NCI-H460 (cell line): Measurements from ENCODE around the genes ALPG and TIGD1.

DNA sequence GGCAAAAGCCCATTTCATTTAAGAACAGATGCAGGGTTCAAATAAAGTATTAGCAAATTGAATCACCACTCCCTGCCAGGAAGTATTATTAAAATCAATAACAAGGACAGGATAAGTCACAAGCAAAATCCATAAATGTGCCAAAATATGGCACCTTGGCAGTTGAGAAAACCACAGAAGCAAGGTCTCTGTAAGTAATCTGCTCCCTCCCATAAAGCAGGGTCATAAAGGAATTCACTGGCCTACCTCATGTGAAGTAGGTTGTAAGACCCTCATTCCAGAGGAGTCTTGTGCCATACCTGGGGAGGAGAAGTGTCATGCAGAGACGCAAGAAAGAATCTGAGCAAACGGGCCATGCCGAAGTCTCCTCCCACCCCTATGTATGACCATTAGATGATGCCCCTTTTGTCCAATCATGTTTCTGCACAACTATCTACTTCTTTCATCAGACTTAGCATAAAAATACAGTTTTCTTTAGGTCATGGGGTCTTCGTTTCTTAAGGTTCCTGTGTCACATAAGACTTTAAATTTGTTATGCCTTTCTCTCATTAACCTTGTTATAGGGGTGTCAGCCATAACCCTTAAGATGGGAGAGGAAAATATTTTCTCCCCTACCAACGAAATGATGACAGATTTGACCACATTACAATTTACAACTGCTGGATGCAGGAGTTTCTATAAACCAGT, 14.6 kb downstream of the NMUR1 start:
RAMPAGE:
- cytosol, long total RNA: no peak
- long total RNA: no peak
- nucleus, long total RNA: no peak

DNA sequence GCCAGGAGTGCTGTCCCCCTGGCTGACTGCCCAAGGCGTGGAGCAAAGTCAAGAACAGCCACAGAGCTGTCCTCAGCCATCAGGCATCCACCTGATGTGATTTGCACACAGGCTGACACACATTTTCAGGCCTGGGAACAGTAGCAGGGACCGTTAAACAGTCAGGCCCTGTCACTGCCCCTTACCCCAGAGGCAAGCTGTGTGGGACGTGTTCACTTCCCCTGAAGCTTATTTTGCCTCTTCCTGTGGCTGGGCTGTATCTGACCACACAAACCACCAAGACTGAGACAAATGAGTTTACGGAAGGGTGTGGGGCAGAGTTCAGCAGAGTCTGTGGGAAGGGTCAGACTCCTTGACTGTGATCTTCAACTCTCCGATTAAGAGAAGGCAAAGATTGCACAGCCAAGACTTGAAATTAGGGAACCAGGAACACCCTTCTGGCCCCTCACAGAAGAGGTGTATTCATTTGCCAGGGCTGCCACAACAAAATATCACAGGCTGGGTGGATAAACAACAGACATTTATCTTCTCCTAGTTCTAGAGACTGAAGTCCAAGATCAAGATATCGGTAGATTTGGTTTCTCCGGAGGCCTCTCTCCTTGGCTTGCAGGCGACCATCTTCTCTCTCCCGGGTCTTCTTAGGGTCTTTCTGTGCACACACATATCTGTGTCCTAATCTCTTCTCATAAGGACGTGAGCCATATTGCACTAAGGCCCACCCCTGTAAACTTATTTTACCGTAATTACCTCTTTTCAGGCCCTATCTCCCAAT, 15.4 kb upstream of the NMUR1 start:
RAMPAGE:
- cytosol, long total RNA: no peak
- long total RNA: no peak
- nucleus, long total RNA: no peak

GRCh38 chr2:231611349-231611674, 18.6 kb downstream of the TEX44 start:
RAMPAGE:
- cytosol, long total RNA: no peak
- long total RNA: no peak
- nucleus, long total RNA: no peak

RAMPAGE:
- cytosol, long total RNA: no peak
- long total RNA: no peak
- nucleus, long total RNA: no peak
These were observed 19.4 kb downstream of the TEX44 start for GRCh38 chr2:231611675-231612755.

DNA sequence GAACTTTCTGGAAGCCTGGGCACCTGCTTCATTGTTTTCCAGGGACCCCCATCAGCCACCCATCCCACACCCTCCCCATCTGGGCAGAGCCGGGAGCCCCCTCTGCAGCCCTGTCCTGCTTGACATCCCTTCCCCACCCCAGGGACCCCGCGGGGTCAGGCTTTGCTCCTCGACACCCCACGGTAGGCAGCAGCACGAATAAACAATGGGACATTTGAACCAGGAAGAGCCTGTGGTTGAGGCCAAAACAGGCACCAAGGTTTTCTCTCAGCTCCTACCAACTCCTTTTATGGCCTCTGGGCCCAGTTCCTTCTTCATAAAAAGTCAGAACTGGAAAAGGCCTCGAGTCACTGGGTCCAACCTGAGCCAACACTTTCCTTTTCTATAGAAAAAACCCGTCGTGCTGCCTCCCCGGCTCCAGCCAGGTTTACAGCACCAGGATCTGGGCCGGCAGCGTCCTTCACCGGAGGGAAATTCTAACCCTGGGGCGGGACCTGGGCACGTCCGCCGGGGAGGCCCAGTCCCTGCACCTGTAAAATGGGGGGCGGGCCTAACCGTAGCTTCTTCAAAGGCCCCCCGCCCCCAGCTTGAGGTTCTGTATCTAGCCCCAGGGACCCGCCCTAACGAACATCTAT, 20.7 kb downstream of the TEX44 start:
RAMPAGE:
- cytosol, long total RNA: no peak
- long total RNA: no peak
- nucleus, long total RNA: no peak

DNA sequence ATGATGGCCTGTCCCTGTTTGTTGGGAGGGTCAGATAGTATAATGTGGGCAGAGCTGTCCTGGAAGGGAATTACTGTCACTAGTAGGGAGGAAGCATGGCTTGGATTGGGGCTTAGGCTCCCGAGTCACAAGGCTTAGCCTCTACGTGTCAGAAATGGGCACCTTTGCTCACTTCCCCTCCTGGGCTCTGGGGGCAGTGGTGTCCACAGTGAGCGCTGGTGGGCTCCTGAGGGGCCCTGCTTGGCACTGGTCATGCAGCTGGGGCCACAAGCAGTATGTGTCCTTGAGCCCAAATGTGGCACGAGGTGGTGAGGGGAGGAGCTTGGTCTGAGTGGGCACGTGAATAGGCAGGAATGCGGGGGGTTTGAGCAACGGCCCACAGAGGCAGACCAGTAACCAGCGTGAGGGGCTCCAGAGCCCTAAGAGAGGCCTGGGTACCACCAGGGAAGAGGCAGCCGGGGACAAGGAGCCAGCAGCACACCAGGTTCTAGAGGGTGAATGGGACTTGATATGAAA, 23.0 kb upstream of the PTMA start:
RAMPAGE:
- cytosol, long total RNA: no peak
- long total RNA: no peak
- nucleus, long total RNA: no peak

RAMPAGE:
- cytosol, long total RNA: no peak
- long total RNA: no peak
- nucleus, long total RNA: no peak
These were observed 20.9 kb upstream of the PTMA start for GRCh38 chr2:231687205-231688140.

DNA sequence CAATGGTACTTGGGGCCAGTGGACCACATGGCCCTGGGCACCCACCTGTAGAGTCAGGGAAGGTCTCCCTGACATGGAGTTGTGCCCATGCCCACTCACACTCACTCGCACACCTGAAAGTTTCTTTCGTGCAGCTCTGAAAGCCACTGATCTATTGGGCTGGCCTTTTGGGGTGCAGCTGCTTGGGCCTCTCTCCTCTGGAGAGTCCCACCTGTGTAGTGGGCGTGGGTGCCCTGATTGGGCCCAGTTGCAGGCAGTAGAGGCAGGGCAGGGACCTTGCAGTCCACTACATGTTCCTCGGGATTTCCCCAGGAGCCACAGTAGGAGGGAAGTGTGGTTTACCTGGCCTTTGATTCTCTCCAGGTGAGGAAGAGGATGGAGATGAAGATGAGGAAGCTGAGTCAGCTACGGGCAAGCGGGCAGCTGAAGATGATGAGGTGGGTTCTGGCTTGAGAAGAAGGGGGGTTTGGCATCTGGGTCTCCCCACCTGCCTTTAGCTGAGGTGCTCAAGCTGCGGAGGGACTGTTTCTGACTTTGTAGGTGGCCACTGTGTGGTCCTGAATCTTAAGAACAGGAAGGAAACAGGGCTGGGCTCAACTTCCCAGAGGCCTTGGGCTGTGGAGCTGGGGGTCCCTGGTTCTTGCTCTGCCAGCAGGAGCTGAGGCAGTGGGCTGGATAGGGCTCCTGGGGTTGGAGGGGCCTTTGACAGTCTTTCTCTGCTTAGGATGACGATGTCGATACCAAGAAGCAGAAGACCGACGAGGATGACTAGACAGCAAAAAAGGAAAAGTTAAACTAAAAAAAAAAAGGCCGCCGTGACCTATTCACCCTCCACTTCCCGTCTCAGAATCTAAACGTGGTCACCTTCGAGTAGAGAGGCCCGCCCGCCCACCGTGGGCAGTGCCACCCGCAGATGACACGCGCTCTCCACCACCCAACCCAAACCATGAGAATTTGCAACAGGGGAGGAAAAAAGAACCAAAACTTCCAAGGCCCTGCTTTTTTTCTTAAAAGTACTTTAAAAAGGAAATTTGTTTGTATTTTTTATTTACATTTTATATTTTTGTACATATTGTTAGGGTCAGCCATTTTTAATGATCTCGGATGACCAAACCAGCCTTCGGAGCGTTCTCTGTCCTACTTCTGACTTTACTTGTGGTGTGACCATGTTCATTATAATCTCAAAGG, 4.1 kb downstream of the PTMA start:
RAMPAGE:
- cytosol, long total RNA: no peak
- long total RNA: no peak
- nucleus, long total RNA: no peak

GRCh38 chr2:232015355-232016180, 54.1 kb downstream of the DIS3L2 start:
RAMPAGE:
- cytosol, long total RNA: no peak
- long total RNA: no peak
- nucleus, long total RNA: no peak

RAMPAGE:
- cytosol, long total RNA: no peak
- long total RNA: no peak
- nucleus, long total RNA: no peak
These were observed 77.4 kb upstream of the ALPP start for GRCh38 chr2:232301142-232301559.

DNA sequence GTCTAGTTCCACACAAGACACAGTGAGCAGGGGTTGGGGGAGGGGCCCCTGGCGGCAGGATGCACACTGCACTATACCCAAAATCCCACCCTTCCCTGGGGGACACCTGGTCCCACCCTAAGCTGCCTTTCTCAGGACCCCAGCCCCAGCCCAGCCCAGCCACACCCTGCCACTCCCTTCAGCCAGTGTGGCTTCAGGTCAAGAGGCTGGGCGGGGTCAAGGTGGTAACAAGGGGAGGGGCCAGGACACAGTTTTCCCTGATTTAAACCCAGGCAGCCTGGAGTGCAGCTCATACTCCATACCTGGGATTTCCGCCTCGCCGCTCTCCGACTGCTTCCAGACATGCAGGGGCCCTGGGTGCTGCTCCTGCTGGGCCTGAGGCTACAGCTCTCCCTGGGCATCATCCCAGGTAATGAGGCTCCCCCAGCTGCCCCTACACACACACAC, at the start of gene ALPG:
Gene ALPG, plus strand, starts transcription at position 292 of the 447 bp plus-strand sequence.
RAMPAGE:
- cytosol, long total RNA: no peak
- long total RNA: no peak
- nucleus, long total RNA: no peak

DNA sequence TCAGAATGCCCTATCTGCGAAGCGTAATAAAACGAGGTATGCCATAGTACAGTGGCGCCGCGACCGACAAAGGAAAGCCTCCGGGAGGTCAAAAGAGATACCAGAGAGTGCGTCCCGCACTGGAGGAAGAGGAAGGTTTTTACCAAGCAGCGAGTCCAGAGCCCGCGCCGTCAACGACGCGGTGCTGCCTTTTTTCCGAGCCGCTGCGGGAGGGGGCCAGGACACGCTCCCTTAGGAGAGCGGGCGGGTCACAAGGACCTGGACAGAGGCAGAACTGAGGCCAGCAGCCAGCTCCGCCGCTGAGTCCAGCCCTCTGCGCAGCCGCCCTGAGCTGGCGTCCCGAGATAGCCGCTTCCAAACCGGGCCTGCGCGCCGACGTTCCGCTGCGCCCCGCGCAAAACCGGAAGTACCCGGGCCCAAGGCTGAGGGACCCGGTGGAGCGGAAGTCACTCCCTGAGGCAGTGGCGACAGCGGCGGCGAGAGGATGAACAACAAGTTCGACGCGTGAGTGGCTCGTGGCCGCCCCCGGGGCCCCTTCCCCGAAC, at the start of gene TIGD1:
Gene TIGD1, minus strand, starts transcription at position 317 of the 545 bp plus-strand sequence.
RAMPAGE:
- cytosol, long total RNA: start-site peak on the plus strand centred at position 452 of the sequence, 50 bp wide, 1,522 and 1,853 reads in 2 replicates
- long total RNA: start-site peak on the plus strand centred at position 440 of the sequence, 62 bp wide, 402 and 1,681 reads in 2 replicates
- nucleus, long total RNA: start-site peak on the minus strand centred at position 317 of the sequence, 116 bp wide, 308 and 150 reads in 2 replicates; start-site peak on the plus strand centred at position 451 of the sequence, 52 bp wide, 1,288 and 372 reads in 2 replicates

DNA sequence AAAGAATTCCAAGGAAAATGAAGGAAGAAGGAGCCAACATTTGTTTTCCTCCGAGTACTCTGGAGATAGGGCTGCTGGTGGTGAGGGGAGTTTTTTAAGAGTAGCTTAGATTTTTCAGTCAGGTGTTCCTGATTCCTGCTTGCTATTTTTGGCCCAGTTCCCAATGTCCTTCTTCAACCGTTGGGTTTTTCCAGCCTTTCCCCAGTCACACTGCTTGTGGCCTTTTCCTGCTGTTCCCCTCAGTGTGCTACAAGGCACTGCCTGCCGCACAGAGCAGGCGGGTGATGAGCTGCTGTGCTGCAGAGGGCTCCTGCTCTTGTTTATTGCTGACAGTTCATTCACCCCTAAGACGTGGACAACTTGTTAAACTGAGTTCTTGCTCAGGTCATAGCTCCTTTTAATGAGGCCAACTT, 20.5 kb downstream of the EIF4E2 start:
RAMPAGE:
- cytosol, long total RNA: no peak
- long total RNA: no peak
- nucleus, long total RNA: no peak

GRCh38 chr2:232698511-232698883, 1.4 kb downstream of the GIGYF2 start:
RAMPAGE:
- cytosol, long total RNA: no peak
- long total RNA: no peak
- nucleus, long total RNA: no peak

DNA sequence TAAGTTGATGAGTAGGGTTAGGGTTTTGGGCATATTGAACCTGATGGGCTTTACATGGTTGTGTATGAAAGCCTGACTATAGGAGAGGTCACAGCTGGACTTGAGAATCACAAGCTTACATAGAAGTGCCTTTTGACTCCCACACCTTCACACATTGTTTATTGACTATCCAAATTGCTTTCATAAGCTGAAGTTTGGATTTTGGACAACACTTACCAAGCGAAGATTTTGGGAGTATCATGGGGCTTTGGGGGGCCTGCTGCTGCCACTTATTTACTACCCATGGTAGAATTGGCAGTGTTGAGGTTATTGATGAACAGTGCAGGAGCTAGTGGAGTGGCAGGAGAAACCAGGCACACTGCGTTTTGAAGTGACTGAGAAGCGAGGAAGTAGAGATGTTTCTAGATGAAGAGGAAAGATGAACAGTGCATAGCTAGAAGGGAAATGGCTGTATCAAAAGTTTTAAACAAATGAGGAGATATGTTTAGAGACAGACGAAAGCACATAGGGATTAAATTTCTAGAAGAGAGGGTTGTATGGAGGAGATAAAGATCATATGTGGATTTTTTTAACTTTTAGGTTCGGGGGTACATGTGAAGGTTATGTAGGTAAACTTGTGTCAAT, 33.4 kb downstream of the KCNJ13 start:
RAMPAGE:
- cytosol, long total RNA: no peak
- long total RNA: no peak
- nucleus, long total RNA: no peak

DNA sequence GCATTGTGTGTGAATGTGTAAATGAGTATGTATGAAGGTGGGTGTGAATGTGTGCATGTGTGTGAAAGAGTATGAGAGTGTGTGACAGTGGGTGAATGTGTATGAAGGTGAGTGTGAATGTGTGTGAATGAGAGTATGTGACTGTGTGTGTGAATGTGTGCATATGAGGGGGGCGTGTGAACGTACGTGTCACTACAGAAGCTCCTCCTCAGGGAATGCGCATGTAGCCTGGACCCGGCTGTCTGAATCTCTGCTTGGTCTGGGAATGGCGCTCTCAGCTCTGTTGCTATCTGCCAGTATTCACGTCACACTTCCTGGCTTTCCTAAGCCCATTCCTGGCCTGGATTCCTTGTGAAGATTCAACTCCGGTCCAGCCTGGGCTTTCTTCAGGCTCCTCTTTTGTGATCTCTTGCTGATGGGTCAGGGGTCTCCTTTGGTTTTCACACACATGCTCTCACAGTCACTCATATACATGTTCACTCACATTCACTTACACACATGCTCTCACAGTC, 29.1 kb downstream of the SNORC start:
RAMPAGE:
- cytosol, long total RNA: no peak
- long total RNA: no peak
- nucleus, long total RNA: no peak

DNA sequence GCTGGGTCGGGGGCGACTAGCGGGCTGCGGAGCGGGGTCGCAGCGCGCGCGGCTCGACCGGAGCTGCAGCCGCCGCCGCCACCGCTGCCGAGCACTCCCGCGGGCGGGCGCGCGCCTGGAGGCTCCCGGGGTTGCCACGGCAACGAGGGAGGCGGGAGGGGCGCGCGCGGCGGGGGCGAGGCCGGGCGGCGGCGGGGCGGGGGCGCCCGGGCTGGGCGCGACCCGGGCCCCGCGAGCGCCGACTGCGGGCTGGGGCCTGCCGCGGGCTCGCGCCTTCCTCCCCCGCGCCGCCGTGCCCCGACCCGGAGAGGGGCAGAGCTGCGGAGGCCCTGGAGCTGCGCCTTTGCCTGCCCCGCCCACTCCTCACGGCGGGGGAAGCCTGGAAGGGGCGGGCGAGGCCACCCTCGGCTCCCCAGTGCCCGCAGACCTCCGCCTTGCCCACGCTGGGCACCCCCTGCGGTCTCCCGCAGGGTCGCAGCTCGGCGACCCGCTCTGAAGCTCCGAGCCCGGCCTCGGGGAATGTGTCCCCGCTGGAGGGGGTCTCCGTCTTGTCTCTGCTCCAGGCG, 58.1 kb downstream of the SNORC start:
RAMPAGE:
- cytosol, long total RNA: no peak
- long total RNA: no peak
- nucleus, long total RNA: no peak

DNA sequence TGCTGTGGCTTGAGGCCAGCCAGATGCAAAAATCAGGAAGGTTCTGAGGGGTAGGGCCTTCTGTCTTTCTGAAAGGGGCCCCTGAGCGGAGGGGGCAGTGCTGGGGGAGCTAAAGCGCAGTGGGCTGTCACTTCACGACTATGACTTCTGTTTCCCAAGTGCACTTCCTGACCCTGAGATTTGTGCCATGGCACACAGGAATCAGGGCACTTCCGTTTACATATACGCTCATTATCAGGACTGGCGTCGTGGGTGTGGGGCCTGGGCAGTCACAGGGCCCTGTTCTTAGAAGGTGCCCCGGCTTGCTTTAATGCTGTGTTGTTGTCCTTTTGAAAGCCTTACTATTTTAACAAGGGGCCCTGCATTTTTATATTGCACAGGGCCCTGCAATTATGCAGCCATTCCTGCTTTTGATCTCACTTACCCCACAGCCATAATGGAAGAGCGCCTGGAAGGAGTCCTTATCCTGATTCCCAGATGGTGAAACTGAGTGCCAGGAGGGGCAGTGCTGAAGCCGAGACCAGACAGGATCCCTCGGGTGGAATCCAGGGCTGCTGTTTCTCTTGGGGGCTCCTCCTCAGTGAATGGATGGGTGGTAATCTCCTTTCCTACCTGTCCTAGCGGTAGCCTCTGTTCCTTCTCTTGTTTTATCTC, 554 bp downstream of the NGEF start:
RAMPAGE:
- cytosol, long total RNA: no peak
- long total RNA: no peak
- nucleus, long total RNA: no peak

GRCh38 chr2:233166169-233166516, 85.3 kb upstream of the ATG16L1 start:
RAMPAGE:
- cytosol, long total RNA: no peak
- long total RNA: no peak
- nucleus, long total RNA: no peak

DNA sequence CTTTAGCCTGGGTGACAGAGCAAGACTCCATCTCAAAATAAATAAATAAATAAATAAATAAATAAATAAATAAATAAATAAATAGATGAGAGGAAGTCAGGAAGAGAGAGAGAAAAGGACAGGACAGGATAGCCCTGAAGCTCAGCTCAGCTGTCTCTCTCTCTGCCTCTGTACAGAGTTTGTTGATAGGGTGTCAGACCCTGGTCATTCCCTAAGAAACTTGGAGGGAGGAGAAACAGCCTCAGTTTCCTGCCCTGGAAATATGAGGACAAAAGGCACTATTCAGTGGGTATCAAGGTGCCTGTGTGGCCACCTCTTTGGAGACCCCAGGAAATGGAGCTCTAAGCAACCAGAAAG, 50.6 kb upstream of the ATG16L1 start:
RAMPAGE:
- cytosol, long total RNA: no peak
- long total RNA: no peak
- nucleus, long total RNA: no peak